ENCODE measurements around the genes CIAPIN1, POLR2C, DOK4, CCDC102A and ZNF319.

- PRO-cap: no peak
- RAMPAGE, long total RNA, 4 experiments: no peak in any of the 4 experiments
Observed at GRCh38 chr16:57388242-57388808, 16.0 kb downstream of the CX3CL1 start.

DNA sequence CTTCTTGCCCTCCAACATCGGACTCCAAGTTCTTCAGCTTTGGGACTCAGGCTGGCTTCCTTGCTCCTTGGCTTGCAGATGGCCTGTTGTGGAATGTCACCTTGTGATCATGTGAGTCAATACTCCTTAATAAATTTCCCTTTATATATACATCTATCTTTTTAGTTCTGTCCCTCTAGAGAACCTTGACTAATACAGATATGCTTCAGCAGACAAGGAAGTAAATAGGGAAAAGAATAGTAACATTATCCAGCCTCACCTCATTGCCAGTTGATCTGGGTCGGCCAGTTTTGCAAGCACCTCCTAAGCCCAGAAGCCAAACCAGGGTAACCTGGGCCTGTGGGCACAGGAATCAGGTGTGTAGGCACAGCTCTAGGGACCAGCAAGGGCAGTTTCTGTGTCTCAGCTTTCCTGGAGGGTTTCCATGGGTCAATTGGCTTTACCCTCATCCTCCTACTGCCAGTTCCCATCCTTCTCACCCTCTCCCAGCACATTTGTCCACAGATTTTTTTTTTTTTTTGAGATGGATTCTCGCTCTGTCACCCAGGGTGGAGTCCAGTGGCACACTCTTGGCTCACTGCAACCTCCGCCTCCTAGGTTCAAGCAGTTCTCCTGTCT is 11.8 kb upstream of the CCL17 start:
- PRO-cap: no peak
- RAMPAGE, long total RNA, 4 experiments: no peak in any of the 4 experiments

GRCh38 chr16:57446425-57447614 is at the start of gene CIAPIN1:
CIAPIN1 (minus strand) TSS chr16:57447385.
- PRO-cap: unidirectional peak, plus-strand start at chr16:57446978; bidirectional peak, plus-strand start at chr16:57447482, minus-strand start at chr16:57447359
- RAMPAGE, long total RNA, 4 experiments: start-site peak on the plus strand in 4 of 4 experiments, at chr16:57447467-57447502 at its widest, 108 to 1,558 reads per replicate; start-site peak on the minus strand in 4 of 4 experiments, at chr16:57447361-57447392 at its widest, 285 to 816 reads per replicate

GRCh38 chr16:57462201-57463100 is at the start of gene POLR2C:
POLR2C (plus strand) TSS chr16:57462679.
- PRO-cap: unidirectional peak, plus-strand start at chr16:57462679
- RAMPAGE, long total RNA, 4 experiments: start-site peak on the plus strand in 4 of 4 experiments, at chr16:57462651-57462701 at its widest, 388 to 1,027 reads per replicate

GRCh38 chr16:57475729-57476285 is 10.5 kb downstream of the DOK4 start:
- PRO-cap: no peak
- RAMPAGE, long total RNA, 4 experiments: no peak in any of the 4 experiments

GRCh38 chr16:57480186-57480728 is 6.0 kb downstream of the DOK4 start:
- PRO-cap: no peak
- RAMPAGE, long total RNA, 4 experiments: no peak in any of the 4 experiments

- PRO-cap: bidirectional peak, plus-strand start at chr16:57486578, minus-strand start at chr16:57486473
- RAMPAGE, long total RNA, 4 experiments: start-site peak on the minus strand in 1 of 4 experiments, at chr16:57486320-57486379 at its widest, 15 reads per replicate
Observed at GRCh38 chr16:57485834-57486928, at the start of gene DOK4. DOK4 (minus strand) TSS chr16:57486493.

GRCh38 chr16:57514863-57515134 is 21.6 kb downstream of the CCDC102A start:
- PRO-cap: no peak
- RAMPAGE, long total RNA, 4 experiments: no peak in any of the 4 experiments

DNA sequence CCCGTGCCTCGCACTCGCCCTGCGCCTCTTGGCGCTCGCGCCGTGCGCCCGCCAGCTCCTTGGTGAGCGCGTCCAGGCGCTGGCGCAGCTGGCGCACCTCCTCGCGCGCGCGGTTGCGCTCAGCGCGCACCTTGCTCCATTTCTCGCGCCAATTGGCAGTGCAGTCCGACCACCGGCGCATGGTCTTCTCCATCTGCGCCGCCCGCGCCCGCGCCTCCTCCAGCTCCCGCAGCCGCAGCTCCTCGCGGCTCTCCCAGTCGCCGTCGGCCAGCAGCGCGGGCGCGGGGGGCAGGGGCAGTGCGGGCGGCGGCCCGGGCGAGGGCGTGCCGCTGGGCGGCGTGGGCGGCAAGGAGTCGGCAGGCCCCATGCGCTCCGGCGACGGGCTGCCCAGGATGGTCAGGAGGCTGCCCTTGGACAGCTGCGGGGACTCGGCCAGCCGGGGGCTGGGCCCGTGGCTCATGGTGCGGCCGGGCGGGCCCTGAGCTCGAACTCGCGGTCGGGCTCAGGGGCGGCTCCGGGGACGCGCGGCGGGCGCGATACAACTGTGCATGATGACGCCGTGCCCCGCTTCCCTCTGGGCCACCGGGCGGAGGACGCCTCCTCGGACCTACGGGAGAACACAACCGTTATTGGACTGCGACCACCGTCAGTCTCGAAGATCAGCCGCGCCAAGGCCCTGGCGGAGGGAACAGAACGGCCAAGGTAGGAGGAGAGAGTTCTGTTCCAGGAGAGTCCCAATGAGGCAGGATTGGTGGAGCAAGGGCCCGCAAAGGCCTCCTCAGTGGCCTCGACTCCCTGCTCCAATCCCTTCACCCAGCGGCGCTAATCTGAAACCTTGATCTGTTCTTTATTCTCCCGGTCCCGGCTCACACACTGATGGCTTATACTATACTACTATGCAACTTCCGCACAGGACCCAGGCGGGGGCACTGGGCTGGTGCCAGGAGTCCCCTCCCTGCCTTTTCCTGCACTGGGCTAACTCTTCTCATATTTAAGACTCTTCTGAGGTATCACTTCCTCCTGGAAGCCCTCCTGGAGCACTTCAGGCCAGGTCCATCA is 7.3 kb downstream of the CCDC102A start:
- PRO-cap: no peak
- RAMPAGE, long total RNA, 4 experiments: no peak in any of the 4 experiments

- PRO-cap: bidirectional peak, plus-strand start at chr16:57536310, minus-strand start at chr16:57536005; bidirectional peak, plus-strand start at chr16:57536651, minus-strand start at chr16:57536549
- RAMPAGE, long total RNA, 4 experiments: no peak in any of the 4 experiments
Observed at GRCh38 chr16:57536237-57536676, at the start of gene CCDC102A. CCDC102A (minus strand) TSS chr16:57536571.

GRCh38 chr16:57537997-57538370 is 1.6 kb upstream of the CCDC102A start:
- PRO-cap: no peak
- RAMPAGE, long total RNA, 4 experiments: no peak in any of the 4 experiments

GRCh38 chr16:57606736-57607542 is 21.5 kb upstream of the ADGRG1 start:
- PRO-cap: no peak
- RAMPAGE, long total RNA, 4 experiments: no peak in any of the 4 experiments

GRCh38 chr16:57787676-57788403 is 14.5 kb downstream of the KIFC3 start:
- PRO-cap: no peak
- RAMPAGE, long total RNA, 4 experiments: no peak in any of the 4 experiments

DNA sequence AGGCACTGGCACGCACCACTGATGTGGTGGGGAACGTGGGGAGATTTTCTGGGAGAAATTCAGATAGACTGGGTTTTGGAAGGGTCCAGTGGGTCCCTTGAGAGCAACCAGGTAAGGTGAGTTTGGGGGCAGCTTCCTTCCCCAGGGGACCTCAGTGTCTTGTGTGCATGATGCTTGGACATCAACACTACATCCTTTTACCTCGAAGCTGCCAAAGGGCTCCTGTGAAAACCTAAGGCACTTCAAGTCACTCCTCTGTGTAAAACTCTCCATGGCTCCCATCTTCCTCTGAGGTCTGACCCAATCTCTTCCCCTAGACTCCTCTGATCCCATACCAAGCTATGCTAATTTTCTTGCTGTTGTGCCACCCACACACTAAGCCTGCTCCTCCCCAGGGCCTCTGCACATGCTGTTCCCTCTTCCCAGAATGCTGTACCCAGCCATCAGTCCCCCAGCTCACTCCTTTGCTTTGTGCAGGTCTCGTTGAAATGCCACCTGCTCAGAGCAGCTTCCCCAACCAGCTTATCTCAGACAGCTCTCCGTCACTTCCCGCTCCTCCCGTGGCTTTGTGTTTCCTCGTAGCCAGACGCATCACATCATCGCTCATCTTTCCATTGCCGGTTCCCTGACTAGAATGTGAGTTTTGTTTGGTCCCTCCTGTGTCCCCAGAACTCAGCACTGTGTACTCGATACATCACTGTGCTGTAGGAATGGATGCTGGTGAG is 78.4 kb downstream of the CNGB1 start:
- PRO-cap: bidirectional peak, plus-strand start at position 606 of the sequence, minus-strand start at position 489 of the sequence
- RAMPAGE, long total RNA, 4 experiments: no peak in any of the 4 experiments

DNA sequence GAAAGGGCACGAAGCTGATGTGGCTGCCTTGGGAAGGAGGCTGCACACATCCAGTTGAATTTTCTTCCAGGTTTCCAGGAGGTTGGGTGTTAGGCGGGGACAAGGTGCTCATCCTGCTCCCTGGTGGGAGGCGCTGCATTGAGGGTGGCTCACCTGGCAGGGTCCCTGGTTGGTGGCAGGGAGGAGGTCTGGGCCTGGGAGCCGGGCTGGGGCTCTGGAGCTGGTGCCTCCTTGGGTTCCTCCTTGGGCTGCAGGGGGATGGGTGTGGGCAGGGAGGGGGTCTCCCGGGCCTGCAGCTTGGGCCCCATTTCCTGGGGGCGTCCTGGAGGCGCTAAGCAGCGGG is 11.2 kb downstream of the CNGB1 start:
- PRO-cap: unidirectional peak, plus-strand start at position 209 of the sequence
- RAMPAGE, long total RNA, 4 experiments: no peak in any of the 4 experiments

GRCh38 chr16:57997874-57998730 is 2.4 kb downstream of the ZNF319 start:
- PRO-cap: no peak
- RAMPAGE, long total RNA, 4 experiments: no peak in any of the 4 experiments

GRCh38 chr16:57999162-57999875 is 1.2 kb downstream of the ZNF319 start:
- PRO-cap: unidirectional peak, plus-strand start at chr16:57999619
- RAMPAGE, long total RNA, 4 experiments: no peak in any of the 4 experiments

- PRO-cap: bidirectional peak, plus-strand start at chr16:58000808, minus-strand start at chr16:58000668
- RAMPAGE, long total RNA, 4 experiments: no peak in any of the 4 experiments
Observed at GRCh38 chr16:58000532-58001087, at the start of gene ZNF319. ZNF319 (minus strand) TSS chr16:58000672.

- PRO-cap: no peak
- RAMPAGE, long total RNA, 4 experiments: no peak in any of the 4 experiments
Observed at GRCh38 chr16:58047538-58048044, 22.0 kb downstream of the MMP15 start.

DNA sequence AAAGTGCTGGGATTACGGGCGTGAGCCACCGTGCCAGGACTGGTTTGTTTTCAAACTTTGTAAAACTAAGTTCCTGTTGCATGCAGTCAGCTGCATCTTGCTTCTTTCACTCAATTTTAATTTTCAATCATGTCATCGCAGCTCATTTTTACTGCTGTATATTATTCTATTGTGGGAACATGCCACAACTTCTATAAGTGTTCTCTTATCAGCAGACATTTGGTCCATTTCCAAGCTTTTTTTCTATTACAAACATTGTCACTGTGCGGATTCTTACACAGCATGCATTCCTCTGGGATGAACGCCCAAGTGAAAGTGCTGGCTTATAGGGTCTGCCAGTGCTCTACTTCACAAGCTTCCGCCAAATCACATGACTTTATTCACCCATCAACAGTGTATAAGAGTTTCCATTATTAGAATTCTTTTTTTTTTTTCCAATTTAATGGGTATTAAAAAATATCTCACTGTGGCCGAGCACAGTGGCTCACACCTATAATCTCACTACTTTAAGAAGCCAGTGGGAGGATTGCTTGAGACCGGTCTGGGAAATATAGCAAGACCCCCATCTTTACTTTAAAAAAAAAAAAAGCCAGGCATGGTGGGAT is 22.8 kb downstream of the GINS3 start:
- PRO-cap: no peak
- RAMPAGE, long total RNA, 4 experiments: no peak in any of the 4 experiments